Mesenchymal stem cell of adipose (primary cell): ENCODE results near the genes GCA, CSRNP3 and SCN9A.

DNA sequence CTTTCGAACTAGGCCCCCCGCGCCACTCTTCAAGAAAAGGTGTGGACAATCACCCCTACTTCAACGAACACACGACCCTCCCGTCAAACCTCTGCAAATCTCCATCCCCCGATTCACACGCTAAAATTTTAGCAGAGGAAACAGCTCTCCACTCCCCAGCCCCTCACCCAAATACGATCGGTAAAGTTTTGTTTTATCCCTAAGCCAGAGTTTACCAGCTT, 85.4 kb downstream of the RBMS1 start:
- CAGE, long polyA plus RNA: no peak

DNA sequence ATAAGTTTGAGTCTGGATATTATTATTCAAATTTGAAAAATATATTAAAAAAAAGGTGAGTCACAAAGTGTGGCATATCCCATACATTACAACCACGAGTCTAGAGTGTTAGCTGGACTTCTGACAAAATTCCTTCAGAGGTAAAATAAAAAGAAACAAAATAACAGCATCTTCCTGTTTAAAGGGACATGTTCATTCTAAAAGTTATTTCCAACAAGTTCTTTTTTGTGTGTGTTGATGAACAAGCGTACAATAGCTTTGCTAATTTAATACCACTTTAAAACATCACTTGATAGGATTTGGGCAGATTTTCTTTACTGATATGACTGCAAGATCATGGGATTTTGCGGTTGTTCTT, 19.5 kb downstream of the RBMS1 start:
- CAGE, long polyA plus RNA: no peak

- CAGE, long polyA plus RNA: no peak
These were observed 1.8 kb downstream of the RBMS1 start for GRCh38 chr2:160491559-160492360.

- CAGE, long polyA plus RNA: no peak
These were observed 17.0 kb upstream of the RBMS1 start for GRCh38 chr2:160510534-160511006.

DNA sequence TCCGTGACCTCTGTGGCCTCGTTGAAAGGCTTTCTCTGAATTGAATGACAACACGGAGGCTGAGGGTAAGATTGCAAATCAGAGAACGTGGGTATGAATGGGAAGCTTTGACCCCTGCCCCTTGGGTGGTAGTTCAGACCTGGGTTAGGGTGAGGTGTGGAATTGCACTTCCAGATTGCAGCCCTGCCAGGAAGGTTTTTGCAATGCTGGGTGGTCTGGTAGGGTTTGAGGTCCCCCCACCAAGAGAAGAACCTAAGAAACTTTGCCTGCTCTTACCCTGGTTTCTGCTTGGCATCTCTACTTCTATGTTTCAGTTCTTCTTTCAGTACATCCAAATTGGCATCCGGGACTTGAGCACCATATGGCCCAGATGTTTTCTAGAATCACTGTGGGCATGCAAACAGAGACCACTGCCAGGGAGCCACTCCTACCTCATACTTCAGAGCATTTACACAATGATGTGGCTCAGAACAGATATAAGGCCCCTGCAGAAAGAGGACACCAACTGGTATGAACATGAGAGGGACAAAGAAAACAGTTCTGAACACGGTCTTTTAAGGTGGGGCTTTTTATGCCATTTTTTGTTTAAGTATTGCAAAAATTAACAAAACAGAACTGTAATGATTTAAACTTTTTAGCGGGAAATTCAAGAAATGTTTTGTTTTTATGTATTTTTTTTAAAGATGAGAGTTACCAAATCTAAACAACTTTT, 210.6 kb upstream of the RBMS1 start:
- CAGE, long polyA plus RNA: no peak

- CAGE, long polyA plus RNA: no peak
These were observed 19.3 kb upstream of the TANK start for GRCh38 chr2:161140975-161141332.

DNA sequence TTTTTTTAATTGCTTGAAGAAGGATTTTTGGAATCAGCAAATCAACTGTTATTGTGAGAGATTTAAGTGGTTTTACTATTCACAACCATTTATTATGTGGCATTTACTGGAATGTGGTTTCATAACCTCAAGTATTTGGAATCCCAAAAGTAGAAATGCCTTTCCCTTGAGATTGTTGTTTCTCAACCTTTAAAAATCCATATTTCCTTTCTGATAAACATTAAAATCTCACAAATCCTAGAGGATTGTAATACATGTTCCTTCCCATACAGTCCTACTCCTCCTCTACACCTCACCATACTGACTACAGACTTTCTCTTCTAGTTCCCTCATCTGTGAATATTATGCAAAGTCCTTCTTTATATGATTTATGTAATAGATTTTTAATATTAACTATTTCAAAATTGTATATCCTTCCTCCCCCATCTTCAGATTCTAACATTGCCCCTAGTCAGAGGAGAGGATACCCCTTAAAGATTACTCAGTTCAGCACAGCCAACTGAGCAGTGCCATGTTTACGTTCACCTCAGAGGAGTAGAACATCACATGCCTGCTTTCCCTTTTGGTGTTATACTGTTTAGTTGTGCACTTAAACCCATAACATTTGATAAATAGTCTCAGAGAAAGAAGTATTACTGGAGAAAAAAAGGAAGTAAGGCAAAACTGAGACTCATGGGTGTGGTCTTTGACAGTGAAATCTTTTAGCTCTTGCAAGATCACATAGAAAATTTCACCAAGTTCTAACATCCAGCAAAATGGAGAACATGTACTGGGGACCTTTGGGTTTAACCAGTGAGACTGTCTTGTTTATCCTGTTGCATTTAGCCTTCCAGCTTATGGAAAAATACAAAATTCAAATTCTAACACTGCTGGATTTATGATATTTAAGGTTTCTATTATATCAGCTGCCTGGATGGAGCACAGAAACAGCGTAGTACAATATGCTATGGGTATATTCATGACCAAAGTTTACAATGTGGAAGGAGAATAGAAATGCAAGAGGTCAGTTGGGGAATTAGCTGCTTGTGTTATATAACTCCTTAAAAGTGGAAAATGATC, 5.4 kb downstream of the TANK start:
- CAGE, long polyA plus RNA: no peak

DNA sequence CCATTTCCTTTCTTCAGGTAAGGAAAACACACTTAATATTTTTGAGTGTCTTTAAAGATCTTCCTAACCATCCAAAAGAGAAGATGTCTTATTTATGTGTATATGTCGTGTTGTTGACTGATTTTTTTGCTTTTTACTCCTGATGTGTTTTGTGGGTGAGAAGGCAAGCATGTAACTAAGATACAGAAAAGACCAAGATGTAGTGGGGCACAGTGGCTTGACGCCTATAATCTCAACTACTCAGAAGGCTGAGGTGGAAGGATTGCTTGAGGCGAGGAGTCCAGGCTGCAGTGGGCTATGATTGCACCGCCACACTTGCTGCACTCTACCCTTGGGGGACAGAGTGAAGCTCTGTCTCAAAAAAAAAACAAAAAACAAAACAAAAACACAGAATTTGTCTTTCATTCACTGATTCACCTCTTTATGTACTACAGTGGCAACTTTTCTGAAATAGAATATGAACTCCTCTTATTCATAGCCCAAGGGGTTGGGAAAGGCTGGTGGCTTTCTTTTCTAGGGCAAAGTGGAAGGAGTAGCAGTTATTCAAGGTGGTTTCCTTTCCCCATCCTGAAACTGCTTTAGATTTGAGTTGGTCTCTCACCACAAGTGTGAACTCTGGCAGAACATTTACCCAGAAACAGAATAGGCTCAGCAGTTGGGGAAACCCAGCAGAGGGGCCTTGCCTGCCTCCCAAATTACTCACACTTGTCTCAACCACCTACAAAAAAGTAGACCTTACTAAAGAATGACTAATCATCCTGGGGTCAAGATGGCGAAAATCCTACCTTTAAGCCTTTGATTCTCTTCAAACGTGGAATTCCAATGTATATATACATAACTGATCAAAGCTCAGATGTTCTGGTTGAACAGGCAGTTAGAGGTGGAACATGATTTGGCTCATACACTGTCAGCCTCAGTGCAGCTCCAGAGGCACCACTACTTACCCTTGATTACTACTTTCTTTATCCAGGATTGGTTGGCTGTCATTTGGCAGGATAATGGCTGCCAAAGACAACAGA, 6.5 kb downstream of the TANK start:
- CAGE, long polyA plus RNA: no peak

- CAGE, long polyA plus RNA: no peak
These were observed 168.3 kb downstream of the DPP4 start for GRCh38 chr2:161905546-161906214.

DNA sequence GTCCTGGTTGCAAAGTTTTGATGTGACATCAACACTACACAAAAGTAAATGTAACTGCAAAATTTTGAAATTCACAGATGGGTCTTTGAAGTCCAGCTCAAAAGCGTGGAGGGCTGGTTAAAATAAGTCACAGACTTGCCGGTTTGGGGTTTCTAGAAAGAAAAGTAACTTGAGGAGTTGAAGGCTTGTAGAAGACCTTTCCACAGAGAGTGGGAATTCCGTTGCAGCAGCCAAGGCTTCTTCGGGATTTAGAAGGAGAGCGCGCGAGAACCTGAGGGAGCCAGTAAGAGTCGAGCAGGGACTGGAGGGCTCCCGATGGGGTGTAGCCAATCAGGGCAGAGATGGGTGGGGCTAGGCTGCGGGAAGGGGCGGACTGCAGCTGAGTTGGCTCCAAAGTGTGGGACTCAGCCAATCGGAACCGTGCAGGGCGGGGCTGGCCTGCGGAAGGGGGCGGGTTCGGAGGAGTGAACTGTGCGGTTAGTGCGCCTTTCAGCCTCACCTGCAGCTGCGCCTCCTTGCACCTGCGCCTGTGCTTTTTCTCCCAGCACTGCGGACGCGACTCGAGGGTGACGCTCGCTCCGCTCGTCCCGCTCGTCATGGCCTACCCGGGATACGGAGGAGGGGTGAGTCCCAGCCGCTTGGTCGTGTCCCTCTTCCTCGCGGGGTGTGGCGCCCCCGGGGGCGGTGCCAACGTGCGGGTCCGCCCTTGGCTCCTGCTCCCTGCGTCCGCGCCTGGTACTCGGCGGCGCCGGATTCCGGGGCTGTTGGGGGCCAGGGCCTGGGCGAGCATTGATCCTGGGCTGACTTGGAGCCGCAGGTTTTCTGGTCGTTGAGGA, at the start of gene GCA:
Gene GCA, plus strand, starts transcription at position 480 of the 836 bp plus-strand sequence.
- CAGE, long polyA plus RNA: no peak

DNA sequence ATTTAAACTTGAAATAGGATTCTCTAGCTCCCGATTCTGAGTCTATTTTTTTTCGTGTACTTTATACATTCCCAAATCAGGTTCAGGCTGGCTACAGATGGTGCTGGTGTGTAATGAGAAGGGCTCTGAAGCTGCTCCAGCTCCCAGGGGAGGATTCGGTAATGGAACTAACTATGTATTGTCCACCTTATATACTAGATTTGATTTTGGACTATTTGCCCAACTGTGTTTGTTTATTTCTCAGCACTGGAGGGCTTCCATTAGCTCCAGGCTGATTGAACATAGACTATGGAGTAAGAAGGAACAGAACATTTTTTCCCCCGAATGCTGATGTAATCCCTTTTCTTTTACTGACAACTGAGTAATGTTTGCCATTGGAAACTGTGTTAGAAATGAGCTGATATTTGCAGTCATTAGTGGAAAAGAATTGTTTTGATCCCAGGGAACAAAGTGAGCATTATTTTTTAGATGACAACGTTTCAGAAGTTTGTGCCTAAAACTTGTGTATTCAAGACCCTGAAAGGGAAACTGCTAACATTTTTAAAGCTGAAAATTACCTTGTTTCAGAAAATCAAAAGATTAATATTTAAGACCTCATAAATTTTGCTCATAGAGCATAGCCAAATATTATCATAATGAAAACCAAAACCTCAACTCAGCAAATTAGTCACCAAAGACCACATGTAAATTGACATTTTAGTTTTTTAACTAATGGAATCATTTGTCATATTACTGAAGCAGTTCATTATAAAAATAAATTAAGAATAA, 274.2 kb upstream of the FIGN start:
- CAGE, long polyA plus RNA: no peak

DNA sequence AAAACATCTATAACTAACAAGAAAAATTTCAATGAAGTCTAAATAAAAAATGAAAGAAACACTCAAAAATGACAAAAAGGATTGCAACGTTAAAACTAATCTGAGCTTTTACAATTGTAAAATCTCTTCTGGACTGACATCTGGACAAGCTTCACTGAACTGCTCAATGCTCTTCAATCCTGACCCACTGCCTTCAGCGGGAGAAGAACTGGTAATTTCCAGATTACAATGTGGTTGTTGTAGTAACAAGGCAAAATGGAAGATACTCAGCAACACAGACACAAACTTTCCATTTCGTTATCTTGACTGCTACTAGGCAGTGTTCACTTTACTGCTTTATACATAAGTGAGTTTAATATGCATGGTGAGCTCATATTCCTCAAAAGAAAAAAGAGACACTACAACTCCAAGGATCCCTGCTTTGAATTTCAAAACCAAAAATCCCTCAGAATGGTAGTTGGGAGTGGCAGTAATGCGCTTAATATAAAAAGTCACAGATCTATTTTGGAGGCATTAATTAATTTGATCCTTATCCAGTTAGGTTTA, 51.9 kb downstream of the GRB14 start:
- CAGE, long polyA plus RNA: no peak

- CAGE, long polyA plus RNA: no peak
These were observed 1.2 kb upstream of the GRB14 start for GRCh38 chr2:164622224-164623222.

- CAGE, long polyA plus RNA: no peak
These were observed 75.1 kb downstream of the COBLL1 start for GRCh38 chr2:164766421-164767010.

- CAGE, long polyA plus RNA: no peak
These were observed 62.3 kb downstream of the COBLL1 start for GRCh38 chr2:164779145-164779864.

DNA sequence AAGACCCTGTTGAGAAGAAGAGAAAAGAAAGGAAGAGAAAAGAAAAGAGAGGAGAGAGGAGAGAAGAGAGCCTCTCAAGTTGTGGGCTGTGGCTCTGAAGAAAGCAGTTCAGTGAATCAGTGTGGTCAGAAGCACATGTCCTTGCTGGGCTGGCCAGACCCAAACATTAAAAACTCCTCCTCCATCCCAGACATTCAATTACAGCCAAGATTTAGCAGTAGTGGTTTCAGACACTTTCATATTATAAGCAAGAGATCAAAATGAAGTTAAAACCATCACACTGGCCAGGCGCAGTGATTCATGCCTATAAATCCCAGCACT, 58.3 kb downstream of the COBLL1 start:
- CAGE, long polyA plus RNA: no peak

DNA sequence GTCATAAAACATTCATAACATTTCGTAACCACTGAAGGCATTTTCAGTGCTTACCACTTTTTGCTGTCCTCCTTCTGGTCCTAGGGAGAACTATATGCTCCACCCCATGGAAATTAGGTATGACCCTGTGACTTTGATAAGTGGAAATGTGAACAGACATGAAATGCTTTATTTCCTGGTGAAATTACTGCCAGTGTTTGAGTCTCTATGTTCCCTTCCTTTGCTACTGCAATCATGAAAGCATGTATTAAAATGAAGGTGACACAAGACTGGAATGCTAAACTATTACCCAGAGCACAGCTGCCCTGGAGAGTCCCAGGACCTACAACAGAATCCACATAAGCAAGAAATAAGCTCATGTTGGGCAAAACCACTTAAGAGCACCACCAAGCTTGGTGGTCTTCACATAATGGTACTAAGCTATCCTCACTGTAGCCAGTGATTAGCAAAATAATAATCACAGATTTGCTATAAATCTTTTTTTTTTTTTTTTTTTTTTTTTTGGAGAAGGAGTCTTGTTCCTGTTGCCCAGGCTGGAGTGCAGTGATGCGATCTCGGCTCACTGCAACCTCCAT, 2.1 kb upstream of the COBLL1 start:
- CAGE, long polyA plus RNA: no peak

DNA sequence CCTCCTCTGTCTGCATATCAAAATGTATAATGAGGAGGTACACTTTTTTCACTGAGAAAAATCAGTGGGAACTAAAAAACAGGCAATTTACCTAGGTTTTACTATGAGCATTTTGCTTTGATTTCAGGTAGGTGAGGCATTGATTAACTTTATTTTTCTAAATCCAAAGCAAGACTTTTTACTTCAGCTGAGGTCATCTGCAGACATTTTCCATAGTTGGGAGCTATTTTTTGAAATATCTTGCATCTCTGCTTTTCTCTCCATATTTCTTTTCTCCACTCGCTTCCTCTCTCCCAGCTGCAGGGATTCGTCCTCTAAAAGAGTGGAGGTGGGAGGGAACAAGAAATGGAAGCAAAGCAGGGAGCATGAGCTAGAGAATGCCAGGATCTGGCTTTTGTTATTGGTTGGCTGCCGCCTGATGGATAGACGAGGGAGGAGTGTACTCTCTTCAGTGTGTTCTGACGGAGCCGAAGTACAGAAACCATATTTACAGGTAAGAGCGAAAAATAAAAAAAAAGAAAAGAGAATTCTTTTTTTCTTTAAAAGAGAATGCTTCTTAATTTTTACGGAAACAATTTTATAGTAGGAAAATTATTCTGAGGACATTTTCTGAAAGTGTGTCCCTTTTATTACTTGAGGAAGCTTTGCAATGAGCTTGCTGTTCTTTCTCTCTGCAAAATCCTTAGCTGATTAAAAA, at the start of gene CSRNP3:
Gene CSRNP3, plus strand, starts transcription at position 451 of the 697 bp plus-strand sequence.
- CAGE, long polyA plus RNA: no peak

- CAGE, long polyA plus RNA: no peak
These were observed at the start of gene SCN9A for GRCh38 chr2:166375633-166376880. Gene SCN9A (minus strand): TSS chr2:166375944.

GRCh38 chr2:167375641-167375903, 82.8 kb downstream of the B3GALT1 start:
- CAGE, long polyA plus RNA: no peak